Left lung (tissue), 1 donor: ENCODE results near the genes RORC, FLG, LCE1F, SPRR2D, SPRR2G and GATAD2B.

GRCh38 chr1:151510500-151510844, 715 bp upstream of the CGN start:
- PRO-cap: no peak

DNA sequence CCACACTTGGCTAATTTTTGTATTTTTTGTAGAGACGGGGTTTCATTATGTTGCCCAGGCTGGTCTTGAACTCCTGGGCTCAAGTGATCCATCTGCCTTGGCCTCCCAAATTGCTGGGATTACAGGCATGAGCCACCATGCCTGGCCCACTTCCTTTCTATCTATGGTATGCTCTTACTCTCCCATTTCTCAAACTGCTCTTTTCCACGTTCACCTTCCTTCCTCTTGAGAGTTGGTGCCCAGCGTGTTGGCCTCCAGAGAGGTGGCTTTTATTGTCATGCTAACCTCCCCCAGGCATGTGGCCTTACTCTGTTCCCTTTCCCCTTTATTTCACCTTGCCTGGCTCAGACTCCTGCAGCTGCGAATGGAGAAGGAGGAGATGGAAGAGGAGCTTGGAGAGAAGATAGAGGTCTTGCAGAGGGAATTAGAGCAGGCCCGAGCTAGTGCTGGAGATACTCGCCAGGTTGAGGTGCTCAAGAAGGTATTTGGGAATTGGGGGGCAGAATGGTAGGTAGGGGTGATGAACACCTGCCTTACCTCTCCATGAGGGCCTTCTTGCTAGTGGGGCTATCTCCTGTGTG, 13.4 kb upstream of the TUFT1 start:
- PRO-cap: no peak

GRCh38 chr1:151831406-151832157, at the start of gene RORC:
Gene RORC, minus strand, starts transcription at chr1:151831802.
- PRO-cap: no peak

DNA sequence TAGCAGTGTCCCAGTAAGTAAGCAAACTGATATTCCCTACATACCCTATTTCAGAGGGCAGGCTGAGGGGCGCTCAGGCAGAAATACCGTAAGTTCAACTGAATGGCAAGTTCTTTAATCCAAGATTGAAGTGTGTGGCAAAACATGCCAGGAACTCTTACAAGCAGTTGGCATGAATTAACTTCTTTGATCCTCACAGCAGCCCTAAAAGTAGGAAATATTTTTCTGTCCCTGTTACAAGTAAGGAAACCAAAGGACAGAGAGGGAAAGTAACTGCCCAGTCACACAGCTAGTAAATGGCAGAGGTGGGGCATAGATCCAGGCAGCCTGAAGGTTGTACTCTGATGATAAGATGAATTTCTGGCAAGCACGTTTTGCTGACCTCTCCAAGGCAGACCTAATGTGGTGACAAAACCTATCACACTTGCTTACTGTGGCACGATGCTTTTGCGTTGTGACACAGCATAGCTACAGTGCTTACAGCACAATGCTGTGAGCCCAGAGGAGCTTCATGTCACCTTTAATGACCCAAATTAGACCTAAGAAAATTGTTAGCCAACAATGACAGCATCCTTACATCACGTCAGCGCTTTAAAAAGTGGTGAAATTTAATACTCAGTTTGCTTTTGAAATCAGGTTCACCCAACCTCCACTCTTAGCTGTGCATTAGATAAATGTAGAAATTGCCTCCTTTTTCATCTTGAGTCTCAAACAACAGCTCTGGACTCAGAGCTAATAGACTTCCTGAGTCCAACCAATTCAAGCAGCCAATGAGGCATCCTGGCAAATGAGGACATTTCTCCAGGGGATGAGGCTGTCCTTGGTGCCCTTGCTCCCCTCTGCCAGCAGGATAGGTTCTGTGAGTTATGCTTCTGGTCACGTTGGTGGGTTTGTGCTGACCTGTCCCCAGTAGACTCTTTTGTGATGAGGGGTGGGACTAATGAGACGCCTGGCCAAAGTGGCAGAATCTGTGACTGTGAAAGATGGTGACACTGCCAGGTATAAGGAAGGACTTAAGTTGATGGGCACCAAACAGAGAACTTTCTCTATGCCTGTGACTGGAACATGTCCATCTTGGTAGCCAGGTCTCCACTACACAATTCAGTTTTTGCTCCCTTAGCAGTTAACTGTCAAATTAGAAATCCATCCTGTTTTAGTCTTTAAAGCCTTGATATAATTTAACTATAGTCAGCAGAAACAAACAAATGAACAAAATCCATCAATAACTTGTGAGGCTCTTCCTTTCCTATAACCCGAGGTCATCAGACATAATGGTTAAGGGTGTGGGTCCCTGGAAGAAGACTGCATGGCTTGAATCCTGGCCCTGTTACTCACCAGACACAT, 35.3 kb upstream of the THEM4 start:
- PRO-cap: no peak

- PRO-cap: bidirectional peak, plus-strand start at chr1:151989774, minus-strand start at chr1:151989518
These were observed 4.3 kb downstream of the S100A10 start for GRCh38 chr1:151988990-151990049.

DNA sequence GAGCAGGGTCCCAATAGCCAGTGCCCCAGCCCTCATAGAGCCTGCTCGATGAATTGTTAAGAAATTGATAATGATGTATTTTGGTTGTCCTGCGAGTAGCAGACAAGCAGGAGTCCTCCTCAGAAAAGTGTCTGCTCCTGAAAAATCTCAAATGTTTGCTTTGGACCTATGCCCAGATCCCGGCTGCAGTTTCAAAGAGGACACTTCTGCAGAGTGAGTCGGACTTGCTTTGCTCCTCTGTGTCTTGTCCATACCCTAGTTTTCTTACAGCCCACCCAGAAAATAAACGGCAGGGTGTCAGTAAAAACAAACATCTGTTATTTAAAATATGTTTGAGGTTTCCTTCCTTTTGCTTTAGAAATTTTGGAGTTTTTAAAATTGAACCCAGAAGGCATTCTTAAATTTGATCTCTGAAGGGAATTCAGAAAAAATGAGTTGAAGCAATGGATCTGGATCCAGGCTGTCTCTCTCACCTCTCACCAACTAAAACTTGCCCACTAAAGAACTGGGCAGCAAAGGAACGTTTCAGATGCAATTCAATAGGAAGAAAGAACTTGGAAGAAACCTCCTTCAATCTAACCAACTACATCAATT, 2.7 kb downstream of the S100A10 start:
- PRO-cap: bidirectional peak, plus-strand start at position 203 of the sequence, minus-strand start at position 196 of the sequence

DNA sequence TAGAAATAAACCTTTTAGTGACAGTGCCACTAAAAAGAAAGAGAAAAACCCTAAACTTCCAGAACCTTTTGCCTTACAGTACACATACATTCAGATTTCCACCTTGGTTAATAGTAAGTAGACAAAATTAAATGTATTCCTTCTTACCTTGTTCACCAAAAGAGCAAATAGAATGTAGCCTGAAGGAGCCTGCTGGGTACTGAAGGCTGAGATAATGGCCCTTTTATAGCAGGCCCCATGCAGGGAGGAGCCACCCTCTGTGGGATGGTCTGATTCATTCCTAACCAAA, at the start of gene FLG:
Gene FLG (minus strand): TSS at position 198 of the 289 bp plus-strand sequence.
- PRO-cap: no peak

- PRO-cap: no peak
These were observed 28.6 kb upstream of the LCE5A start for GRCh38 chr1:152481714-152482740.

- PRO-cap: no peak
These were observed 160 bp downstream of the LCE4A start for GRCh38 chr1:152708202-152708438.

- PRO-cap: no peak
These were observed at the start of gene LCE1F for GRCh38 chr1:152774879-152775373. Gene LCE1F, plus strand, starts transcription at chr1:152775140.

DNA sequence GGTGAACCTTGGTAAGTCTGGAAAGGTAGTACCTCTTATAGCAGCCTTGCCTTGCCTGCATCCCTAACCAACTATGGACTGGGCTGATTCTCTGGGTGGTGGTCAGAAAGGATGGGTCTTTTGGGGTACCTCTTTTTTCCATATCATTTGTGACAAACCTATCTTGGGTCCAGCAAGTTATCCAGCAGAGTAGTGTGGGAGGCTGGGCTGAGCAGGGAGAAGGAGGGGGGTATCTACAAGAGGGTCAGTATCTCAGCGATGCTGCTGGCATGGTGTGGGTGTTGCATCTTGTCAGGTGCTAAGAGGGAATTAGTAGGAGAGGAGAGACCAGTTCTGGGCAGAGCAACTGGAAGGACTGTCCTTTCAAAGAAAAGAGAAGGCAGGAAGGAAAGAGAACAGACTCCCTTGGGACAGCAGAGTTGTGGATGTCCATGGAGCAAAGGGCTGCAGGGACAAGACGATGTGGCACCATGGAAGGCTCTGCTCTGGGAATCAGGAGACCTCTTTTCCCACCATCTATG, 292 bp downstream of the SPRR5 start:
- PRO-cap: no peak

GRCh38 chr1:153040957-153041733, at the start of gene SPRR2D:
Gene SPRR2D, minus strand, starts transcription at chr1:153041120.
- PRO-cap: no peak

DNA sequence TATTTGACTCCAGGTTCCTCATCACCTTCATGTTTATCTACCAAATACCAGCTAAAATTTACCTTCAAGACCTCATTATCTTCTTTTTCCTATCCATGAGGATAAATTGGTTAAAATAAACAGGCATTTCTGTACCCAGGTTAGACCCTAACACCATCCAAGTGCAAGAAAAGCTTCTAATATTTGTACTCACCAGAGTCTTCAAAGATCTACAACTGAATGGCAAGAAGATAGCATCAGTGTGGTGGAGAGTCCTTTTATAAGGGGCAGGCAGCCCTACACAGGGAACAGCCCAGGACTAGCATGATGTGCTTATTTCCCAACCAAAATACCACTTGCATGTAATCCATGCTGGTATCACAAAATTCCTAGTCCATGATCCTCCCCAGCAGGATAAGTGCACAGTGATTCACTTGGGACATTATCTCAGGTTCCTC, at the start of gene SPRR2G:
Gene SPRR2G (minus strand): TSS at position 232 of the 437 bp plus-strand sequence.
- PRO-cap: no peak

DNA sequence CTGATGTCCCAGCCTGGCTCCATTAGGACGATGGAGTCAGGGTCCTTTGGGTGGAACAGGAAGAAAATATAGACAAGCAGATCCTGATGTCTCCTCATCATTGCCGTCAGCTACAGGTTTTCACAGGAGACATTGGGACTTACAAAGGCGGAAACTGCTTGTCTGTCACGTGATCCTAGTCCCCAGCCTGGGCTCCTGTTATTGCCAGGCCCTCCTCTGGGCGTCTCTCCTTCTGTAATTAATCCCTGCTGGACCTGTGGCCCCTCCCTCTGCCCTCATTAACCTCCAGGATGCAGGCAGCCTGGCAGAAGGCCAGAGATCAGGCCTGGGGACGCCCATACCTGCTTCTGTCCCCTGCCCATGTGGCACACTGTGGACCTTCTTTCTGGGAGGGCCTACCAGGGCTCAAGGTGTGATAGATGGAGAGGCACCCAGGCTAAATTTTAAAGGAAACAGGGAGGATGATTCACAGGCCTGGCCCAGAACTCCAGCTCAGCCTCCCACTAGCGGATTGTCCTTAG, 2.4 kb downstream of the S100A5 start:
- PRO-cap: no peak

GRCh38 chr1:153568297-153569090, 2.9 kb upstream of the S100A2 start:
- PRO-cap: bidirectional peak, plus-strand start at chr1:153568818, minus-strand start at chr1:153568613

DNA sequence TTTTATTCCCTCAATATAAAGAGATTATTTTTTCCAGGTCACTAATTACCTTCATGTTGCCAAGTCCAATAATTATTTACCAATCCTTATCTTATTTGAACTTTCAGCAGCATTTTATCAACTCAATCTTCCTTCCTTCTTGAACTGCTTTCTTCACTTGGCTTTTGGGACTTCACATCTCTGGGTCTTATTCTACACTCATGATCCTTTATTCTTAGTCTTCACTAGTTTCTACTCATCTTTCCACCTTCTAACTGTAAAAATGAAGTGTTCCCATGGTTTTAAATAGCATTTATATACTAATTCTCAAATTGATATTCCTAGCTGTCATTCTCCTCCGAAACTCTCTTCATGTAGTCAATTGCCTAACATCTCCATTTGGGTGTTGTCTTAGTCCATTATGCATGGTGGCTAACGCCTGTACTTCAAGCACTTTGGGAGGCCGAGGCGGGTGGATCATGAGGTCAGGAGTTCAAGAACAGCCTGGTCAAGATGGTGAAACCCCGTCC, 73.1 kb downstream of the SLC27A3 start:
- PRO-cap: no peak

- PRO-cap: no peak
These were observed 41.9 kb downstream of the GATAD2B start for GRCh38 chr1:153880725-153881405.

- PRO-cap: no peak
These were observed 1.2 kb downstream of the GATAD2B start for GRCh38 chr1:153921469-153921995.

- PRO-cap: bidirectional peak, plus-strand start at chr1:153923302, minus-strand start at chr1:153922972
These were observed at the start of gene GATAD2B for GRCh38 chr1:153921996-153923016. Gene GATAD2B, minus strand, starts transcription at chr1:153922972.

GRCh38 chr1:153946966-153947296, 413 bp upstream of the DENND4B start:
- PRO-cap: no peak